Bronchial epithelial cell (primary cell): ENCODE measurements around a stretch of chr7.

DNA sequence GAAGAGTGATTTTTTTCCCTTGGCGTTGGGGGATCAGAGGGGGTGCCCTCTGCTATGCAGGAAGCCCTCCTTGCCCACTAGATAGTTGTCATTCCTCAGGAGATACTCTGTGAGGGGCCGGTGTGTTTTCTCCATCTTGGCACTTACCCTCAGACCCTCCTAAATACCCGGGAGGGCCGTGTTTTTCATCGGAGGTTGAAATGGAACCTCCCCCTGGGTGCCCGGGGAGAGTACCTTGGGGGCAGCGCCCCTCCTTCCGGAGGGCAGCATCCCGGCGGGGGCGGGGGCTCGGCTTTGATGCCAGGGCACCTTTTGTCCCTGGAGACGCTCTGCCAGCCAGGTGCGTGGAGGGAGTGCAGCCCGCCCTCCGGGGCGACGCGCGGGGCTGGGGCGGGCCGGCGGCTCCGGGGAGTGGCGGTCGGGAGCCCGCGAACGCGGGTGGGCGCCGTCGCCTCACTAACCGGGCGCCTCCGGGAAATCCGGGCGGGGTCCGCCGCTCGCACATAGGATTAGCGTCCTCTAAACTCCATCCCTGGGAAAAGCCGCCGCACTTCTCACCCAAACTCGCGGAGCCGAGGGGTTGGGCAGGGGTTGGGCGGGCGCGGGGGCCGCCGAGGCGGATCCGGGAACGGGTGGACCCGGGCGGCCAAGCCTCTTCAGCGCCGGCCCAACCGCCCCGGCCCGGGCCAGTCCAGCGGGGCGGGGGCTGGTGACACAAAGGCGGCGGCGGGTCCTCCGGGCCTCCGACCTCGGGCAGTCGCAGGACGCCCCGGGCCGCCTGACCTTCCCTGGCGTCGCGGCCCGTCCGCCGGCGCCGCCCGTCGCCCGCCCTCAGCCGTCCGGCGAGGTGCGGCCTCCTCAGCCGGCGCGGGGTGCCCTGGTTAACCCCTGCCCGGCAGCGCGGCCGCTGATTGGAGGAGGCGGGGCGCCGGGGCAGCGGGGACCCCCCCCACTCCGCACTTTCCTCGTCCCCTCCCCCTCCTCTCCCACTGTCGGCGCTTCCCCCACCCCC is 54.0 kb downstream of the METTL2B start:
- RRBS, 2 experiments: 2 to 3% methylated on average over 22 of the region's 104 CpGs

GRCh38 chr7:128790435-128791596 is 952 bp upstream of the CCDC136 start:
- RRBS, 2 experiments: 2% methylated on average over 53 to 55 of the region's 97 CpGs

- RRBS, 2 experiments: no CpG with 5 or more reads among the region's 14 CpGs
Observed at GRCh38 chr7:128835210-128835626, 5.0 kb downstream of the FLNC start.

DNA sequence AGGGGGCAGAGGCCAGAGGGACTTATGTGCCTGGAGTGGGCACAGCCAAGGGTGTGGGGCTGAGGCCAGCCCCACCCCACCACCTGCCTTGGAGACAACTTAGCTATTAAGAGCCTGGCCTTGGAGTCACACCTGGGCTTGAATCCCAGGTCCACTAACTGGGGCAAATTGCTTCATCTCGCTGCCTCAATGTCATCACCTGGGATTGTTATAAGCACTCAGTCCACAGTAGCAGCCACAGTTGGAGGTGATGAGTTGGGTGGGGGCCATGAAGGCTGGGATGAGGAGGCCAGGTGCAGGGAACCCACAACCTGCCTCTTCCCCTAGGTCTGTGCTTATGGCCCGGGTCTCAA is 14.1 kb downstream of the FLNC start:
- RRBS, 2 experiments: no CpG with 5 or more reads among the region's 2 CpGs

GRCh38 chr7:128911336-128912116 is 1.0 kb upstream of the KCP start:
- RRBS, 2 experiments: no CpG with 5 or more reads among the region's 11 CpGs

DNA sequence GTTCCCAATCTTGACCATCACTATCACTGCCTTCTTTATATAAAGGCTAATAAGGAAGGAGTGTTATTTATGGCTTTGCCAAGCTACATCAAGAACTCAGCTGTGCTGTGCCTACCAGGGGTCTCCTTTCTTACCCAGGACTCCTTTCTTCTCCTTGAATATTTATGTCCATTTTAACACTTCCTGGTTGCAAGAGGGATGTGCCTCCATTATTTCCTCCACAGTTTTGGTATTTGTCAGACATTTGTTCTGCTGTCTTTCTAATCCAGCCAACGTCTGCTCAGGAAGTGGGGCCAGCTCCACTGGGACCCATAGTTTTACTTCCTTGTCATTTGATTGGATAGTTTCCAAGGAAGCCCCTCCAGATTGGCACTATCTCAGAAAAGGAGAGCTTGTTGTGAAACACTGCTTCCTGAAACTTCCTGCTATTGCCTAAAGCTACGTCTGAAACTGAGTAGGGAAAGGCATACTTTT is 6.7 kb upstream of the STRIP2 start:
- RRBS, 2 experiments: no CpG with 5 or more reads among the region's 2 CpGs

DNA sequence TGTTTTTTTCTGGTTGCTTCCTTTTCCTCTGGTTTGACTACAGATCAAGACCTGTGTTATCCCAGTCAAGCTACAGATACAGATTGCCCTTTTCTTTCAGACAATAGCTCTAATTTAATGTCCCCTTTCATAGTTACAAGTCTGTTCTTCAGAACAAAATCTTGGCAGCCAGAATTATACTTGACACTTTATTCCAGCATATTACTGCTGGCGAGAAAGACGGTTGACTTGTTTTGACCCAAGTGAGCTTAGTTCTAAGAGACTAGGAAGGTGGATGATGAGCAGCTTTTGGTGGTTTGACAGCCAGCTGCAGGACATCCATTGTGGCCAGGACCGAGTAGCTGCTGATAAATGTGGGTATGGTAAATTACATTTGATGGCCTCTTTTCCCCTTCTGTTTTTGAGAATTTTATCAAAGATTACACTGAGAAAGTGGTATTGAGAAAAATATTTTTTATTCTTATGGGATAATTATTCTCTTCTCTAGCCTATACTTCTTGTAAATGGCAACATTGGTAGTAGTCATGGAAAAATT is 26.7 kb downstream of the NRF1 start:
- RRBS, 2 experiments: no CpG with 5 or more reads among the region's 3 CpGs

DNA sequence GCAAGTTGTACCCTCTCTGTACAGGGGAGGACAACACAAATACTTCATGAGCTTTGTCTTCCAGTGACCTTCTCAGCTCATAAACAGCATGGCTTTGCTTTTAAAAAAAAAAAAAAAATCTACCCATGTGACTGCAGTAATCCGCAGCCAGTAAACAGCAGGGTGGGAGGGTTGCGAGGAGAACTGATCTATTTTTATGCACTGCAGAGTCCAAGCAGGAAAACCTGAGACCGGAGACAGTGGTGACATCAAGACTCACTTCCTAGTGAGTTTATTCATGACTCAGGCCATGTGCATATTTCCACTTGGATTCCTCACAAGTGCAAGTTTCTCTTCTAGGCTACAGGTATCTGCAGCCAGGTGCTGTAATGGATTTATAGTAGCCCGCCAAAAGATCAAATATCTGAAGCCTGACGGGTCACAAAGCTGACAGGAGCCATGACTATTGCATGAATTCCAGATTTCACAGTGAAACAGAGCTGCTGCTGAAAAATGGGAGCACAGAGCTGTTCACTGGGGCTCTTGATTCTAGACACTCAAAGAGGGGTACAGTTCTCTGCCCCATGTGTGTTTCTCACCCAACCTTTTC is 128.0 kb downstream of the NRF1 start:
- RRBS, 2 experiments: no CpG with 5 or more reads among the region's 5 CpGs

DNA sequence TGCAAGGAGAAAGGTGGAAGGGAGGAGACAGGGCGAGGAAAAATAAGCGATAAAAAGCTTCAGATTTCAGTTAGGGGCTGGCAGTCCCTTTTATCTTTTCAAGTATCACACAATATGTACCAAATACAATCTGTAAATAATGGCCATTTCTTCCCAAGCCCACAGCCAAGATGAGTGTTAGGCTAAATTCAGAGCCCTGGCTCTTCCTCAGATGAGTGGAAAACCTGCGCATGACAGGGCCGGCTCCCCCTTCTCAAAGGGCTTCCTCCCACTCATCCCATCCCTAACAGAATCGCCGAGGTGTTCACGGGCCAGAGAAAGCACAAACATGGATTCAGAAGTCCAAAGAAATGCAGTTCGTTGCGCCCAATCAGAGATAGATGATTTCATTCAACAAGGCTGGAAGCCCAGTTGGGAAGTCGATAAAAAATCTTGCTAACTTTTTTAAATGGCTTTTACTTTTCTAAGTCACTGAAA is 121.9 kb downstream of the UBE2H start:
- RRBS, 2 experiments: no CpG with 5 or more reads among the region's 10 CpGs

GRCh38 chr7:129875571-129876723 is 76.8 kb downstream of the UBE2H start:
- RRBS, 2 experiments: no CpG with 5 or more reads among the region's 9 CpGs

- RRBS, 2 experiments: no CpG with 5 or more reads among the region's 1 CpG
Observed at GRCh38 chr7:130095624-130096092, 25.3 kb downstream of the KLHDC10 start.

DNA sequence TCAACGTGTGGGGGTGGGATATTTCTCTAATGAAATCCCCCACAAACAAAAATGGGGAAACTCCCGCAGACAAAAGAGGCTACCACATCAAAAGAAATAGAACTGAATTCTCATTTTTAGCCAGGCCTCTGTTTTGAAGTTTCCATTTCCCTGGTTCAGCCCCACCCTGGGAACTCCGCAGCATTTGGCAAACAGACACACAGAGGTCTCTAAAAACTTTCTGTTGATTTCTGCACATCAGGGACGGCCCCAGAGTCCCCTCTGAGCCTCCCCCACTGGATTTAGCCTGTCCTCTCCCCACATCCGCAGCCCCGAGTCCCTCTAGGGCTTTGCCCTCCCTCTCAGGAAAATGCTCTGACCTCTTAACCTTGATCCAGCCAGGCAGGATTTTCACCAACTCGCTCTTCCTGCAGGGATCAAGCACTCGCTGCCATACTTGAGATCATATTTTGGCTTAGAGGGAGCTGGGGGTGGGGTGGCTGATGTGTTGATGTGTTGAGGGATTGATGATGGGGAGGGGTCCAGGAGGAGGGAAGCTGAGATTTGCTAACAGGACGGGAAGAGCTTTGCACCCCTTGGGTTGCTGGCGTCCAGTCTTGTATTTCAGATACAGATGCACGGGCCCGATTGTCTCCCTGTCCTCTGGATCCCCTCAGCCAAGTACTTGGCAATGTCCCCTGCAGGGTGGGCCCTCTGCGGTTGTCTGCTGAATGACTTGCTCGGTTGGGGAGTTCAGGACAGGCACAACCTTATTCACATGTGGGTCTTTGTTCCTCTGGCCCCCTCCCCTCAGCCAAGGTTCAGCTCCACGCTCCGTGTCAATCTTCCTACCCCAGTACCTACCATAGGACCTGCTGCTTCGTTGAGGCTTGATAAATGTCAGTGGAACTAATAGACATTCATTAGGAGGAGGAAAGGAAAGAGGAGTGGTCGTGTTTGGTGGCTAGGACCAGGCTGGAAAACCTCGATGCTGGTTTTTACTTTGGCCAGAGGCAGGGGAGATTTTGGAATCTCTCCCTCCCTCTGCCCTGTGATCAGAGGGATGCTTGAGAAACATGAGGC is 6.9 kb downstream of the CPA5 start:
- RRBS, 2 experiments: no CpG with 5 or more reads among the region's 19 CpGs

DNA sequence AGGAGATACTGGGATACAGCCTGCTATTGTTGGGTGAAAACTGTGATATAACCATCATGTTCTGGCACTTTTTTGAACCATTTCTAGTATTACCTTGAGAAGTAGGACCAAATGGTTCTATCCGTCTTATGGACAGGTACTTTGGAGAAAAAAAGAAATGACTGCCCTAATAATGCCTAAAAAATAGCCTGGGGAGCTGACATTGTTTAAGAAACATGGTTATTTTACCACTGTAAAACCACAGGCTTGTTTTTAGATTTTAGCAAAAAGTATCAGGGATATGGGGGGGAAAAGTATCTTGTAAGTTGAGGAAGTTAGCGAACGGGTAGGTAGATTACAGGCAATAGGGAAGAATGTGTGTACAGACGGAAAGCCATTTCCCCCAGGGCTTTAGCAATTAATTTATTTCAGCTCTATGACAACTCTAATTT is 2.0 kb downstream of the MEST start:
- RRBS, 2 experiments: no CpG with 5 or more reads among the region's 4 CpGs

GRCh38 chr7:130536316-130537185 is 44.7 kb downstream of the MEST start:
- RRBS, 2 experiments: no CpG with 5 or more reads among the region's 24 CpGs

GRCh38 chr7:130538382-130539532 is 46.9 kb downstream of the MEST start:
- RRBS, 2 experiments: no CpG with 5 or more reads among the region's 8 CpGs

GRCh38 chr7:130895027-130895502 is 161.1 kb upstream of the KLF14 start:
- RRBS, 2 experiments: no CpG with 5 or more reads among the region's 11 CpGs

DNA sequence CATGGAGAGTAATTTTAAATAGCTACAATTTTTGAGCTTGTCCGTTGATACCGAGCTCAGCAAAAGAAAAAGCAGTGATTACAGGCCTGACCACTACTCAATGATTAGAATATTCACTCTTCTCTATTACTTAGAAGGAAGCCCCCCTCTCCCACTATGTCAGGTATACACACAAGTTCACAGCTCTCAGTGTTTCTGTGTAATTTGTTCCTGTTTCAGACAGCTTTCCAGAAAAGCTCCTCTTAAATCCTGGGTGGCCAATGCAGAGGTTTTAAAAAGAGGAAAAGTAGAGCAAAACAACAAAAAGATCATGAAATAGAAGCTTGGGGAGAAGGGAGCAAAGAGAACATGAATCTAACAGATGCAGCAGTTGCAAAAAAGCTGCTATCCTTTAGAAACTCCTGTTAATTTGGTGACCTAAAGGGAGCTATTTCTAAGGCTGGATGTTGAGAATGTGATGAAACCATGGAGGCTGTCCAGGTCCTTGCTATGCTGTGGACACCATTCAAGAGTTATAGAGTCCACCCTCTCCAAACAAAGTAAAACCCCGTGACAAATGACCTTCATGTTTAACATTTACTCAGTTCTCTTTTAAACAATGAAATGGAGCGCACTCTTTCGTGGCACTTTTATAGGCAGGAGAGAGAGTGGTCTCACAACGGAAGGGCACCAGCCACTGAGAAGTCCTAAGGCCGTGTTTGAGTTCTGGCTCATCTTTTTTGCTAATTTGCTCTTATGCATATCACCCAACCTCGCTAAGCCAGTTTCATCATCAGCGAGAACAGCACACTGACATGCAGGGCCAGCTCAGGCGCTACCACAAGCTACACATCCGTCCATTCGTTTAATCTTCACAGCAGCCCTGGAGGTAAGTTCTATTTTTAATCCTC is 181.5 kb upstream of the KLF14 start:
- RRBS, 2 experiments: no CpG with 5 or more reads among the region's 12 CpGs

- RRBS, 2 experiments: no CpG with 5 or more reads among the region's 6 CpGs
Observed at GRCh38 chr7:130936364-130937144, 202.5 kb upstream of the KLF14 start.

GRCh38 chr7:130939789-130940561 is 206.0 kb upstream of the KLF14 start:
- RRBS, 2 experiments: no CpG with 5 or more reads among the region's 5 CpGs